Cardiac muscle cell (in vitro differentiated cells and primary cell): Measurements from ENCODE around the genes FOXI3 and TEKT4.

GRCh38 chr2:87455739-87456328 lies 292.1 kb upstream of the PLGLB2 start:
- RAMPAGE, long total RNA, result no peak
- RRBS, result no CpG with 5 or more reads among the region's 13 CpGs

DNA sequence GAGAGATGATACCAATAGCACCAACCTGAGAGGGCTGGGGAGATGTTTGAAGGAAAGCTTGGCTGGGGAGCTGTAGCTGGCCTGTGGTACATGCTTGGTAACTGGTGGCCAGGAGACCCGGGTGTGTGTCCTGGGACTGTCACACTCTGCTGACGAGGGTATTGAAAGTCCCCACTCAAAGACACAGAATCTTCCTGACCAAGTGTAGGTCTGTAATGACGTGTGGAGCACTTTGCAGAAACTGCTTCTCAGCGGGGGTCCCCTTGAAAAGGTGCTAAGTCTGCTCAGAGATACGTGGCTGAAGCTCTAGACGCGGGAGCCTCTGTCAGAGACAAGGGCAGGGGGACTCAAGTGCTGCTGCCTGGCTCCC lies 230.4 kb upstream of the PLGLB2 start:
- RAMPAGE, long total RNA, result no peak
- RRBS, result no CpG with 5 or more reads among the region's 7 CpGs

- RAMPAGE, long total RNA, result no peak
- RRBS, result no CpG with 5 or more reads among the region's 3 CpGs
Measured at GRCh38 chr2:87530449-87530683, 217.5 kb upstream of the PLGLB2 start.

DNA sequence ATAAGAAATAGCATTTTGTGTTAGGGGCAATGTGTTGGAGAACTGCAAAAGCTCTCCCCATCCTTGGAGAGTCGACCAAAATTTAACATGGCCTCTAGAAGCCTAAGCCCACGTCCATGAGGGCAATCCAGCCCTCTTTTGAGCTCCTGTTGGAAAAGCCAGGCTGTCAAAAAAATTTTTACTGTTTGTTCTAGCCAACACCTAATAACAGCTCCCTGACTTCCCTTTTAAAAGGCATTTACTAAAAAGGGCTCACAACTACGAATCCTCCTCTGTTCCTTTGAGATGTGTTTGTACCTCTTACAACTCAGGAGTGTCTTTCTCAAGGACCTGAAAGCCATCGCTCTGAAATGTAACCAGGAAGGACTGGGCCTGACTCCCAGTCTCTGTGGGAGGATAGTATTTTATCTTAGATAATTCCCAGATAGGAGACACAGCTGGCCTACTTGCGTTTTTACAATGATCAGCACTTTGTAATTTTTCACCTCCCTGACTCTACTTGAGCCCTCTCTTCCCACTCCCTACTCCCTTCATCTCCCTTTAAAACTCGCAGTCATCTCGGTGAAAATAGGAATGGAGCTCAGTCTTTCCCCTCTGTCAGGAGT lies 1.3 kb downstream of the KRCC1 start:
- RAMPAGE, long total RNA, result no peak
- RRBS, result no CpG with 5 or more reads among the region's 7 CpGs

DNA sequence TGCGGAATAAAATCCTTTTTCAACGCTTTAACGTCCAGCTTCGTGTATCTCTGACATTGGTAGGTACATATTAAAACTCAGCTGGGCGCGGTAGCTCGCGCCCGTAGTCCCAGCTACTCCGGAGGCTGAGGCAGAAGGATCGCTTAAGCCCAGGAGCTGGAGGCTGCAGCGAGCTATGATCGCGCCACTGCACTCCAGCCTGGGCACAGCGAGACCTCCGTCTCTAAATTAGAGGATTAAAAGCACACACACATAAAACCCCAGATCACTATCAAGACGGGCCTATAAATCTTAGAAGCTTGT lies 889 bp downstream of the KRCC1 start:
- RAMPAGE, long total RNA, result no peak
- RRBS, result no CpG with 5 or more reads among the region's 17 CpGs

DNA sequence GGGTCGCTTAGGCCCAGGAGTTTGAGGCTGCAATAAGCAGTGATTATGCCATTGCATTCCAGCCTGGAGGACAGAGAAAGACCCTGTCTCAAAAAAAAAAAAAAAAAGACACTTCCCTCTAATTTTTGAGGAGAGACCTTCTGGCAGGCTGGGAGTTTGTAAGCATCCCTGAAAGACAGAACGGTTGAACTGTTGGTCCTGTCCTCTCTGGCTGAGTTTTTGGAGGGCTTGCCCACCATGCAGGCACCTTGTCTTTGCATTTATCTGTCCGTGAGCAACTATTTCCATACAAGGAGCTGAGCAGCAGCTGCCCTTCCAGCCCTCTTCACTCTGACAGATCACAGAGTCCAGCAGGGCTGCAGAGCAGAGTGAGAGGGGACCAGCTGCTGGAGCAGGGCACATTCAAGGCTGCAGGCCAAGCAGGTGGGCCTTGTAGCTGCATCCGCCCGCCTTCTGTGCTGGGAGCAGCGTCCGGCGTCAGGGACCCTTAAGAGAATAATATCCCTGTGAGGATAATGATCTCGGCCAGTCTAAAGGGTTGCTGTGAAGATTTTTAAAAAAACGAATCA lies 9.4 kb downstream of the SMYD1 start:
- RAMPAGE, long total RNA, result no peak
- RRBS, result no CpG with 5 or more reads among the region's 10 CpGs

DNA sequence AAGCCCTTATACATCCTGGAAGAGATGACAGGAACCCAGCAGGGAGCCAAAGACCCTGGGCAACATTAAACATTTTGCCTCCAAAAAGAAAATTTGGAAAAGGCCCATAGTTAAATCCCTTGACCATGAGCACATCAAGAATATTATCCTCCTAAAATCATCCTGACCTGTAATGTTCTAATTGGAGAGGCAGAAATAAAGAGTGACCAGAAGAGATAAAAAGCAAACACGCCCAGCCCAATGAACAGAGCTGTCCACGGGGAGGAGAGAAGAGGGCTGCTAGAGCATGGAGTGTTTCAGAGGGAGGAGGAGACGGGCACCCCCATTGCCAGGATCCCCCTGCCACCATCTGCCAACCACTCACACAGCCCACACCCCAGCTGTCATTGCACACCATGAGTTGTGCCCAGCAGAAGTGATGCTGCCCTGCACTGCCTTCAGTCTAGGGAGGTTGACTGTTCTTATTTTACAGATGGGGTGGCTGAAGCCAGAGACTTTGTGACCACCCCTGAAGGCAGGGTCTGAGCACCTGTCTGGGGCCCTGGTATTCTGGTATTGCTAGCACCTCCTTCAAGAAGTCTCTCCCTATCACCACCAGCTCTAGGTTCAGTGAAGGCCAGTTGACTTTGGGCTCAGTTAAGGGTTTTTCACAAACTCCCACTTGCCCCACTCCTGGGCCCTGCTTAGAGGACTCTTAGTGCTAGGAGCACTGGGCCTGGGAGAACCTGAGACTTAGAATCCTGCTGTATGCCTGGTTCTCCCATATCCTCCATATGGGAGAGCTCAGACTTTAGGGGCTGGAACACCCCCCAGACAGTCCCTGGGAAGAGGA lies 2.5 kb downstream of the FABP1 start:
- RAMPAGE, long total RNA, result no peak
- RRBS, result no CpG with 5 or more reads among the region's 3 CpGs

GRCh38 chr2:88131519-88132100 lies 3.7 kb upstream of the FABP1 start:
- RAMPAGE, long total RNA, result no peak
- RRBS, result no CpG with 5 or more reads among the region's 6 CpGs

DNA sequence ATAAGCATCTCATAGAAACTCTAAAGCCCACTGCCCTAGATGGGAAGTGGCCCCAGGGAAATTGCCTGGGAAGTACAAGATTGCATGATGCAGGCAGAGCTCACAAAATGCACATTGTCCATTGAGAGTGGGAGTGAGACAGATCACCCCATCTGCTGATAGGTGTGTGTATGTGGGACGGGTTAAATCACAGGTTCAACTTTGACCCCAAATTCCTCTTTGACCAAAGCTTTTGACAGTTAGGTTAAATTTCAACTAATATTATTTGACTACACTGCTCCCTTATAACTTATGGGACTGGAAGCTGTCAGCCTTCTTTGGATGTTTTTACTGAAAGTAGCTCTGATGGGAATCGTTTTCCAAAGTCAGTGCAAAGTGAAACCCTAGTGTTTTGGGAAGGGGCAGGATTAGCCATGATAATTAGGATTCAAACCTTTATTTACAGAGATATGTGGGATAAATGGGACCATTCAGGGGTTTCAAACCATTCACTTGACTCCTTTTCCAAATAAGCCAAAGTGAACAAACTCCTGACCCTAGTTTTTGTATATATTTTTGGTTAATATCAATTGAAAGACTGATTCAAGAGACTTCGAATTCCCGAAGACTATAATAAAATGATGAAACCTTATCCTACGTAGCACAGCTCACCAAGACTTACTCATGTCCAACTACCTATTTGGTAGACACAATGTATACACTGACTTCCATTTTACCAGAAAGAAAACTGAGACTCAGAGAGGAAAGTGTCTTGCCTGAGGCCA lies 11.5 kb upstream of the FABP1 start:
- RAMPAGE, long total RNA, result no peak
- RRBS, result no CpG with 5 or more reads among the region's 5 CpGs

DNA sequence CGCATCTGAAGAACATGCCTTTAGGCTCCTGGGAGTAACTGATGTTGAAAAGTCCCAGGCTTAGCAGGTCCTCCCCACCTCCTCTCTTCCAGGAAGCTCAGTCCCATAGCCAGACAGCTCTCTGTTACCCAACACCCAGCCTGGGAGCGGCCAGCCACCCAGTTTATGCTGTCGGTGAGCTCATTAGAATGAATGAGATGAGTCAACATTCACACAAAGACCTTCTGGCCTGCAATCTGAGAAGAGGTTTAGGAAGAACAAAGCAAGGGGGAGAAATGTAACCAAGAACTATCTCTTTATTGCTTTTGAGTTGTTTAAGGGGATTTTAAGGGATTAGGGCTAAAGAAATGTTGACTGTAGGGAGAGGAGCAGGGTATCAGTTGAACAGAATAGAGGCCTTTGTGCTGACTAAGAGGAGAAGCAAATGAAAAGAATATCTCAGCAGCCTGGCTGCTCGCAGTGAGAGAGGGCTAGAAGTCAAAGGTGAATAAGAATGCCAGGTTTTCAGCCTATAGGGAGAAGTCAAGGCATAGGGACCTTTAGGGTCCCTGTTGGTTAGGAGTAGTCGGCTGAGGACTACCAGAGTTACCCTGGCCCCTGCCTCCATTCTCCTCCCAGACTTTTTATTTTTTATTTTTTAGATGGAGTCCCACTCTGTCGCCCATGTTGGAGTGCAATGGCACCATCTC lies 122.2 kb downstream of the FOXI3 start:
- RAMPAGE, long total RNA, result no peak
- RRBS, result no CpG with 5 or more reads among the region's 6 CpGs

DNA sequence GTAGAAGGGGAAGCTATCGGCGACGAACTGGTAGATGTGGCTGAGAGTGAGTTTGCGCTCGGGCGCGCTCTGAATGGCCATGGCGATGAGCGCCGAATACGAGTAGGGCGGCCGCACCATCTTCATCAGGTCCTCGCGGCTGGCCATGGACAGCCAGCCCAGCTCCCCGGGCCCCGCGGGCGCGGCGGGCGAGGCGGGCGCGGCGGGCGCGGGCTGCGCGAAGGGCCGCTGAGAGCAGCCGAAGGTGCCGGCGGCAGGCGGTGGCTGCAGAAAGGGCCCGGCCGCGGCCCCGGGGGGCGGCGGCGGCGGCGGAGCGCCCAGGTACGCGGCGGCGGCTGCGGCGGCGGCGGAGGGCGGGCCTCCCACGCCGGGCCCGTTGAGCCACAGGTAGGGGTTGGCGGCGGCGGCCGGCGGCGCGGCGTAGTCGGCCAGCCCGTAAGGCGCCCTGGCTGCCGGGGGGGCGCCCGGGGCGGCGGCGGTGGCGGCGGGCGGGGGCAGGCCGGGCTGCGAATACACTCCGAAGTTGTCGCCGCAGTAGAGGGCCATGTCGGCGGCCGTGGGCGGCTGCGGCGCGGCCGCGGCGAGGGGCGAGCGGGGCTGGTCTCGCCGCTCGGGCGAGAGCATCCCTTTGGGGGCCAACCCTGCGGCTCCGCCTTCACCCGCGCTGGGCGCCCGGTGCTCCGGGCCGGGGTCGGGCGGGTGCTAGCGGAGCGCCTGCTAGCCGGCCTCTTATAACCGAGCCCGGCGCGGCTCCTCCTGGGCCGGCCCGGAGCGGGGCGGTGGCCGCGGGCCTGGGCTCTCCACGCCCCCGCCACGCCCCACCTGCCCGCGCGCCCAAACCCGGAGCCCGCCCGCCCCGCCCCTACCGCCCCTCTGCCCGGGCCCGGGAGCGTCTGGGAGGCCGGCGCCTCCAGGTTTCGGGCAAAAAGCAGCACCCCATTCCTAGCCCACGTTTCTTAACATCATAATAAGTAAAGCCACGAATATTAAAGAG lies at the start of gene FOXI3:
FOXI3 (minus strand) TSS at position 704 of the 994 bp plus-strand sequence.
- RAMPAGE, long total RNA, result no peak
- RRBS, result 3% methylated on average over 67 of the region's 140 CpGs

DNA sequence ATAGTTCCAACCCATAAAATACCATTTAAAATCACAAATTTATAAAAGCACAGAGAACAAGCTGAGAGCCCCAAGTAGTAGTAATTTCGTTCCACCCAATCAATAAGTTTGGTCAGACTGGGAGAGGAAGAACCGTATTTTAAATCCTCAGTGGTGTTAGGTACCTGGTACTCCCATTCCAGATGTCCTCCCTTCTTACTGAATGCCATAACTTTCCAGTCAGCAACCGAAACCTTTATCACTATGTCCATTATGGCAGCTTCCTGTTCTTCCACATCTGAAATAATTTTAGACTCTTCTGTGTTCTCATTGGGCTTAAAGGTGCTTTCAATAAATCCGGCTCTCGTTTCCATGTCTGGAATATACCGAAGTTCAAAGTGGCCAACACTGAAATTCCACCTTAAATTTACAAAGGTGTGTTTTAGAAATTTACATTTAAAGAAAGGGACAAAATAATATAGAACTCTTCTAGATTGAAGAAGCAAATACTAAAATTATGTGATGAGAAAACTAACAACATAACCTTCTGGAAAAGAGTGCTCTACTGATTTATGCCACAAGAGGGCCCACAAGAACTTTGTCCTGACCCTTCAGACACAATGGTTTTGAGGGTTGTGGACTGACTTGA lies 36.5 kb downstream of the EIF2AK3 start:
- RAMPAGE, long total RNA, result no peak
- RRBS, result no CpG with 5 or more reads among the region's 6 CpGs

DNA sequence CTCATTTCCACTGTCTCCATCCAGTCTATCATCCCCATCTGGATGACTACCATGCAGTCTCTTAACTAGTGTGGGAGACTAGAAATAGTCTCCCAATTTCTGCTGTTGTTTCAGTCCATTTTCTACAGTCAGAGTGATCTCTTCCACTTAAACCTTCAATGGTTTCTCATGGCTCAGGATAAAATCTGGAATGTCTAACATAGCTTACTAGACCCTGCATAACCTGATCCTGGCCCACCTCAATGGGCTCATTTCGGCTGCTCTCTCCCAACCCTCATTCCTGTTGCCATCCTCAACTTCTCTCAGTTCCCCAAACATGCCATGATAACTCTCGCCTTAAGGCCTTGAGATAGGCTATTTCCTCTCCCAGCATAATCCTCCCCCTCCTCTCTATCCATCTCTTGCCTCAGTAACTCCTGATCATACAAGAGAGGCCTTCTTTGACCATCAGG lies 23.2 kb downstream of the EIF2AK3 start:
- RAMPAGE, long total RNA, result no peak
- RRBS, result no CpG with 5 or more reads among the region's 2 CpGs

GRCh38 chr2:88855107-88856326 lies 164.0 kb downstream of the RPIA start:
- RAMPAGE, long total RNA, result no peak
- RRBS, result no CpG with 5 or more reads among the region's 3 CpGs

DNA sequence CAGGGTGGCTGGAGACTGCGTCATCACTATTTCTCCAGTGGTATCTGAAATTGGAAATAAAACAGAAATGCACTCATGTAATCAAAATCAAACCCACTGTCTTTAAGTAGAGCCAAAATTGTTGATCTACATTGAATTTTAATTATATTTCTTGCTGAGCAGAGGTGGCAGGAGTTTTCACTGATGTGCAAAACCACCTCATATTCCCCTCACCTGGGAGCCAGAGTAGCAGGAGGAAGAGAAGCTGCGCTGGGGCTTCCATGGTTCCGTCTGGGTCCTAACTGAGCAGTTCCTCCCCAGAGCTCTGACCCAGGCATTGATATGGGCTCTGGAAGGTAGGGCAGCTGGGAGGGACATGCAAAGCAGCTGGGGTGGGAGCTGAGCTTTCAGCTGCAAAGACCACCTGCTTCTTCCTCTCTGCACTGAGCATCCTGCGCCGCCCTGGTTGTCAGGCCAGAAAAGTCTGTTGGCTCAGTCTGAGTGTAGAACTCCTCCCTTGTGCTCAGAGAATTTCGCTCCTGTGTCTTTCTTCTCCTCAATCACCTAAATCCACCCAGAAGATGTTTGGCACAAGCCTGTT lies 394.0 kb downstream of the RPIA start:
- RAMPAGE, long total RNA, result no peak
- RRBS, result no CpG with 5 or more reads among the region's 6 CpGs

GRCh38 chr2:89152533-89152822 lies 461.0 kb downstream of the RPIA start:
- RAMPAGE, long total RNA, result no peak

GRCh38 chr2:90220548-90221140 lies 1529.2 kb downstream of the RPIA start:
- RAMPAGE, long total RNA, result no peak
- RRBS, result no CpG with 5 or more reads among the region's 3 CpGs

- RAMPAGE, long total RNA, result no peak
- RRBS, result no CpG with 5 or more reads among the region's 52 CpGs
Measured at GRCh38 chr2:94208713-94209235, 378.3 kb upstream of the AQP7B start.

DNA sequence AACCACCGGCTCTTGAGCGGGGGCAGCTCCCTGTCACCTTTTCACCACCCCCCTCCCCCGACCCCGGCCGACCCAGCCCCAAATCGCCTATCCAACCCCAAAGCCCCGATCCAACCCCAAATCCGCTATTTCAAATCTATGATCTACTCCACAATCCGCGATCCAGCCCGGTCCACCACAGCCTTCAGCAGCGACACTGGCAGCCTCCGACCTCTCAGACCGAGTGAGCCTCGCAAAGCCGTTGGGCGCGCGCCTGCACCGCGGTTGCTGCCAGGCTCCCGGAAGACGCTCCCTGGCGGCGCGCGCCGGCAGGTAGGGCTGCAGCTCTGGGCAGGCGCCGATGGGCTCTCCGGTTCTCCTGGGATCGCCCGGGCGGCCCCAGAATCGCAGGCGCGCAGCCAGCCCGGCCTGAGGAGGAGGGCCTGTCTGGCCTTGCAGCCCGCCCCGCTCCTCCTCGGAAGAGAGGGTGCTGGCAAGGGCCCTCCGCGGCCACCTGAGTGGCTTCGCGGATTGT lies 14.0 kb upstream of the TEKT4 start:
- RAMPAGE, long total RNA, result no peak
- RRBS, result no CpG with 5 or more reads among the region's 45 CpGs

- RAMPAGE, long total RNA, result no peak
- RRBS, result no CpG with 5 or more reads among the region's 33 CpGs
Measured at GRCh38 chr2:94870754-94871679, at the start of gene TEKT4. Gene TEKT4, plus strand, starts transcription at chr2:94871430.